Aorta (tissue), 1 donor: Measurements from ENCODE around the gene CEP126.

DNA sequence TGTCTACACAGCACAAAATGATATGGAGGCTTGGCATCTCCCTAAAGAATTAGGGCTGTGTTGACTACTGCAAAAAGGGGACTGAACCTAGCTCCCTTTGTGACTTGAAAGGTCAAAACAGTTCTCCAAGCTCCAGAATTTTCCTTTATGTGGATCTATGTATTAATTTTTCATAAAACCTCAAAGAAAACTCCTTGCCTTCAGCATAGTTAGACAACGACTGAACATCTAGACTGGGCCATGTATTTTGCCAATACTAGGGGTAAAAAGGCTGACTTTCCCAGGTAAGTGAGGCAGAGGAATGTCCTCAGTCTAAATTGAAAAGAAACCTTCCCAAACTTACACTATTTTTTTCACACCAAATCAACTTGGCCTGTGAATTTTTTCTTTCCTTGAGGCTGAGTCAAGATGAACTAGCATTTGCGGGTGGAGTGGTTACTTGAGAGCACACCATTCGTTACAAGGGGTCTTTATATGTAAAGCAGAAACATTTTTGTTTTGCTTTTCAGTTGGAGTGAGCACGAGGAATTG lies 36.6 kb downstream of the MAML2 start:
- PRO-cap = no peak

GRCh38 chr11:96306875-96307352 lies 36.1 kb downstream of the MAML2 start:
- PRO-cap = no peak

DNA sequence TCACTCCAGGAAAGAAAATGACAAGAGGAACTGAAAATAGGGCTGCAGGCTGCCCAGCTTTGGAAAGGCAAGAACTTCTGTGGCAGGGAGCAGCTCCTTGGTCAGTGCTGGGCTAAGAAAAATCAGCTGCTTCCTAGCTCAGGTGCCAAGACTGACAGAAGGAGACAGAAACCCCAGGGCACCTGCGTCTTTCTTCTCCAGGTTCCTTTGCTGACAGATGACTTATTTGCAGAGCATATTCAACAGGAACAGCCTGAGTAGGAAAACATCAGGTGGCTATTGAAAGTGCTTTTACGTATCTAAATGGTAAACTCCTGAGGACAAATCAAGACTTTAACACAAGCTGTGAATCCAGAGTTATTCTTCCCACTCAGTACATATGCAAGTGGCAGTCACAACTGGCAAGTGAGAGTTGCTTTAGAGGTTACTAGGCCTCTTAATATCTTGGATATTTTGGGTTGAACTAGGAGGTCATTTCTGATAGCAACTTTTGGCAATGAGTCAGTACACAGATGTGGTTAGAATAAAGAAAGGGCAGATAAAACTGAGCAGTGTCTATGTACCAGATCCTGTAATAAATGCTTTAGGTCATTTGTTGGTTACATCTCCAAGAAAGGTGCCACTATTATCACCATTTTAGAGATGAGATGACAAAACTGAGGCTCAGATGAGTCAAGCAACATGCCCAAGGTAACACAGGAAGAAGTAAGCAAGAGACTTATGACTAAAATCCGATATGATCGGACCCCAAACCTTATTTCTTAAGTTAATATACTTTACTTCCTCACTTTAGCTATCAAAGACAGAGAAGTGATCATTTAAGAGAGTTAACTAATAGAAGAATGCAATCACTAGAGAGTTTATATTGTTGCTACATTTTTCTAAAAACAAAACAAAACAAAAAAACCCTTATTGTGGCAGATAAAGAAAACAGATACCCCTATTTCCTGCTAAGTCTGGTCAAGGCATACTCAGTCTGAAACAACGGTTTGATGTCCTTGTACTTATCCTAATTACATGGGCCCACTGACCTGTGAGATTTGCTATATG lies 25.1 kb downstream of the MAML2 start:
- PRO-cap = no peak

- PRO-cap = no peak
These were observed 18.0 kb downstream of the MAML2 start for GRCh38 chr11:96324896-96325418.

DNA sequence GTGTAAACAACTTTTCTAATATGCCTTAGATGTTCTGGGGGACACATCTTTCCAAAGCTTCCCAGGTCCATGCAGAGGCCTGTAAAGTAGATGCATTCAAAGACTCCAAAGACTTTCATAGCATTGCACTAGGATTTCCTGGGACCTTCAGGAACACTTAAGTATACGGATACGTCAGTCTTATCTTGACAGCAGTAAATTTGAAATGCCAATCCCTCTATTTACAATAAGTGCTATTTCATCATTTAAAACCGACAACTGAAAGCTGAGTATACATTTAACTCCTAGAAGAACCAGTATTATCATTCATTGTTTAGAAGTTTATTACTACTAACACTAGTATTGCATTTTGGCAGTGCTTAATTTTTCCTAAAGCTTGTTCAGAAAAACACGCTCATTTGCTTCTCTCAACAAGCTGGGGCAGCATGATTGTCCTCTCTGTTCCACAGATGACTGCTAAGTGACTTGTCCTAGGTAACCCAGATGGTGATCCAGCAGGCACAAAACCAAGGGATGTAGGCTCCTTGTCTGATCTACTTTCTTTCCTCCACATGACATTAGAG lies 5.5 kb downstream of the MAML2 start:
- PRO-cap = no peak

DNA sequence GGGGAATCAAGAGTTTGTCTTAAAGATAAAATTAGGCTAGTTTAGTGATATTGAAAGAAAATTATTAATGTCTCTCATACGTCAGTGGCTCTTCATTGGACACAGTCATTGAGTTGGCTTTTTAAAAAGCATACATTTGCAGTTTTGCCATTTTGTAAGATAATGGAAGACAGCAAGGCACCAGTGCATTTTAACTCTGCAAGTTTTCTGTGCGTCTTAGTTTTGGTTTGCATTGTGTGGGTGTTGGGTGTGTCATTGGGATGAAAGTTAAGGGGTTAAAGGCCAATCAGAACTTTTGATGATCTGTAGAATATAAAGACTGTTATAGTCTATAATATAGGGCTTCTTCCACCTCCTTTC lies 1.1 kb downstream of the ARHGAP42 start:
- PRO-cap = no peak

DNA sequence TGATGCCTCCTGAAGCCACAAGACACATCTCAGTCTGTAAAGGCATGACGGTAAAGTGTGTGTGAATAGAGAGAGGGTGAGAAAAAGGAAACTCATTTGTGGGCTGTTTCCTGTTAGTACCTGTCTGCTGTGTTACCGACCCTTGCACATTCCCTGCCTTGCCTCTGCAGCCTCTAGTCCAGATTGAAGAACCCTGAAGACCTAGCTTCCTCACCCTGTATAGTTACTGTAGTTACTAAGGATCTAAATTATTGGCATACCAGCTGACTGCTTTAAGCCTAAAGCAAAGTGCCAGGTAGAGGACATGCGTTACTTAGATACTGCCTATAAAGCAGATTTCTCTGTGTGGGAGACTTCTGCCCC lies 54.3 kb downstream of the ARHGAP42 start:
- PRO-cap = no peak

DNA sequence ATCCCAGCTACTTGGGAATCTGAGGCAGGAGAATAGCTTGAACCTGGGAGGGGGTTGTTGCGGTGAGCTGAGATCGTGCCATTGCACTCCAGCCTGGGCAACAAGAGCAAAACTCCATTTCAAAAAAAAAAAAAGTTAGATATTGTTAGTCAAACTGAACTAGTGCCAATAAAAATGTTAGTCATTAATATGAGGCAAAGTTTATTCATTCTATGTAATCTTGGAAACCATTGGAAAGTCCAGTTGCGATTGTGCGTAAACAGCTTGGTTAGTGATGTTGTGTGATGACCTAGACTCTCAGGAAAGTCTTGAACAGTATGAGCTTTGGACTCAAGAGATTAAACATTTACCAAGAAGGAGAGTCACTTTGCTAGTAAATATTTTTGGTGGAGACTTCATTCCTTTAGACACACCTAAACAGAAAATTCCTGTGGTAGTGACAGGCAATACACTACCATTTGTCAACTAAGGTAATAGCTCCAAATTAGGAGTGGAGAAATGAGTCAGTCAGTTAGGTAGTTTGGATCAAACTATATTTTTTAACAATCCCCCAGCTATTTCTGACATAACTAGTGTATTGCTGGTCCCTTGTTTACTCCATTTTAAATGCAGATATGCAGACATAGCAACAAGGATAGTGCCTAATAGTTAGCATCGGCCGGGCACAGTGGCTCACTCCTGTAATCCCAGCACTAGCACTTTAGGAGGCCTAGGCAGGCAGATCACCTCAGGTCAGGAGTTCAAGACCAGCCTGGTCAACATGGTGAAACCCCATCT lies 89.1 kb downstream of the ARHGAP42 start:
- PRO-cap = no peak

DNA sequence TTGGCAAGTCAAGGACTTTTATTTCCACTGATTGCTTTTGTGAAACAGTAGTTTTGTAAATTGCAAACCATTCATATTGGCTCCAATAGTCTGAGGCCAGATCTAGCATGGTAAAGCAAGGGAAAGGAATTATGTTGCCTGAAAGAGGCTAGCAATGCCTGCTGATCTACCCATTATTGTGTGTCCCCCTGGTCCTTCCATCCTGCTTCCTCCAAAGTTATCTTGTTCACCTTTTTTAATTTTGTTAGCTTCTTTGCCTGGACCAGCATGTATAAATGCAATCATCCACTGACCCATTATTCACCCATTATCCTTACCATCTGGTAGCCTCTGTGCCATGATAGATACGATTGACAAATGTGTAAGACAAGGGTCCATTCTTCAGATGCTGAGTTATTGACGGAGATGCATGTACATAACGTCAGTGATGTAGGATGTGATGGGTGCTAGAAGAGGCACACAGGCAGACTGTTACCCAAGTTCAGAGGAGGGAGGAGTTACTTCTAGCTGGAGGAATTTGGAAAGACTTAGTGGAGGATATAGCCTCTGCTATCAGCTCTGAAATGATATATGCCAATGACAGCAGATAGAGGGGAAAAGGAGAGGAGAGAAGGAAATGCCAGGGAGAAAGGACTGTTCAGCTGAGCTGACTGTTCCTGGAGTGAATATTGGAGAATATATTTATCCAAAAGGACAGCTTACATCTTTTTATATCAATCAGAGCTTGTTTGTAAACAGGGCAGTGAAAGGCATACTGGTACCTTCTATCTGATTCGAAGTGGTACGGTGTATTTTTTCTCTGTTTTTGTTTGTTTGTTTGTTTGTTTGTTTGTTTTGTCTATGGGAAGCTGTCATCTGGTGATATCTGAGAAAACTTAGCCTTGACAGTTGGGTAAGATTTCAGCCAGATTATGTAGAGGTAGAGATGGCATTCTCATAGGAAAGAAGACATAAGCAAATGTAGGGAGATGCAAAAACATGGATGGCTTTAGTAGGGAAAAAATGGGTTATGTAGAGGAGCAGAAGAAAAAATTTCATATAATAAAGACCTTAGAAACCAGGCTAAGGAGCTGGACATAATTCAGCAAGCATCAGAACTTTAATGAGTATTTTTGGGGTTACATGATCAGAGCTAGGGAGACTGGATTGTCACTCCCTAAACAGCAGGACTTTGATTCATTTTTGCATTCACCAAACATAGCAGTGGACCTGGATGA lies 131.3 kb downstream of the ARHGAP42 start:
- PRO-cap = no peak

DNA sequence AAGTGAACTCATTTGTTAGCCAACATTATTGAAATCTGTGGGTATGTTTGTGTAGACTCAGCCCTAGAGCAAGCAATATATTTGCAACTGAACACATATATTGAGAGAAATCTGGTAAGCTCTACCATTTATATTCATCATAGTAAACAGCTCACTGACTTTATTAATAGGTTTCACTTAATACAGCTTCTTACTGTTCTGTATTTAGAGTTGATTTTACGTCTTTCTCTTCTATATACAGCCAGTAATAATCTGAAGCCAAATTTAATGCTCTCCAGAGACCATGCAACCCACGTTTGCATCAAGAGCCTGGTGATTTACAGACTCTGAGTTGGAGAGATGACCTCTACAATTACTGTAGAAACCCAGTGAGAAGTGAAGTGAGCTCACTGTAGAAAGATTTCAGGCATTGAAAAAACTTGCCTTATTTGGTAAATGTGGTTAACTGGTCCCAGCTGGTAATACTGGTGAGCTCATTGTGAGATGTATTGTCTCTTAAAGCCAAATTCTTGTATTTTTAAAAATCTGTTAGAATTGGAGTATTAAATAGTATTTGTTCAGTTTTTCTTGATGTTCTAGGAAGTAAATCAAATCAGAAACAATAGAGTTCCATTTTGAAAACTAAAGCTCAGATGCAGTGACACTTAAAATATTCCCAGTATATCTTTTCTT lies 189.7 kb downstream of the ARHGAP42 start:
- PRO-cap = no peak

GRCh38 chr11:101033842-101034645 lies 95.6 kb downstream of the PGR start:
- PRO-cap = no peak

GRCh38 chr11:101127182-101128131 lies 2.2 kb downstream of the PGR start:
- PRO-cap = bidirectional peak, plus-strand start at chr11:101127459, minus-strand start at chr11:101127370; bidirectional peak, plus-strand start at chr11:101127721, minus-strand start at chr11:101127579; bidirectional peak, plus-strand start at chr11:101127988, minus-strand start at chr11:101127774

DNA sequence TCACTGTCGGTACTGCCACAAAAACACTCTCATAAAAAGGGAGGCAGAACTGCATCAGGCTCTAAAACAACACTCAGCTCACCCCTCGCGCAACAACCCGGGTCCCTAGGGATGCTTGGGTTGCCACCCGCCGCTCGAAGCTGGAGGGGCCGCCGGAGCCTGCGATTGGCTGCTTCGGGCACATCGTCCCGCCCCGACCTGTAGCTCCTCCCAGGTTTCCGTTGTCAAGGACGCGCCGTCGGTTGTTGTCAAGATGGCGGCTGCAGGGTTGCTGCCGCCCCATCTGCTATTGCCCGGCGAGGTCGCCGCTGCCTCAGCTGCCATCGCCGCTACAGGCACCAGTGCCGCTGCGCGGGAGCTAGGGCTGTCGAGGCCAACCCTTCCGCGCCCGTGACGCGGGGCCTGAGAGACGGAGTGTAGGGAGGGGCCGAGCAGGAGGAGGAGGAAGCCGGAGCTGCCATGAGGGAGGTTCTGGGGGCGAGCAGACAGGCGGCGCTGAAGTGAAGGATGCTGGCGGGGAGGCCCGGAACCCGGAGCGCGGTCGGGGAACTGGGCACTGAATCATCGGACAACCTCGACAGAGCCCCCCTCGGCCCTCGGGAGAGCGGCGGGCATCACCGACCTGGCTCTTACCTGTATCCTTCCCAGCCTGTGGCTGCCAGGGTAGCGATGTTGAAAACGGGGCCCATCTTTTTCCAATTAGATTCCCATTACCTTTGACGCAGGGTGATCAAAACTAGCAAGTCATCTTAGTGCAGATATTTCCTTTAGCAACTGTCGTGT lies at the start of gene CEP126:
CEP126 (plus strand) TSS at position 233 of the 783 bp plus-strand sequence.
- PRO-cap = bidirectional peak, plus-strand start at position 488 of the sequence, minus-strand start at position 94 of the sequence

GRCh38 chr11:102148864-102149691 lies 38.8 kb downstream of the YAP1 start:
- PRO-cap = no peak

- PRO-cap = no peak
These were observed 69.2 kb downstream of the YAP1 start for GRCh38 chr11:102179418-102179845.

DNA sequence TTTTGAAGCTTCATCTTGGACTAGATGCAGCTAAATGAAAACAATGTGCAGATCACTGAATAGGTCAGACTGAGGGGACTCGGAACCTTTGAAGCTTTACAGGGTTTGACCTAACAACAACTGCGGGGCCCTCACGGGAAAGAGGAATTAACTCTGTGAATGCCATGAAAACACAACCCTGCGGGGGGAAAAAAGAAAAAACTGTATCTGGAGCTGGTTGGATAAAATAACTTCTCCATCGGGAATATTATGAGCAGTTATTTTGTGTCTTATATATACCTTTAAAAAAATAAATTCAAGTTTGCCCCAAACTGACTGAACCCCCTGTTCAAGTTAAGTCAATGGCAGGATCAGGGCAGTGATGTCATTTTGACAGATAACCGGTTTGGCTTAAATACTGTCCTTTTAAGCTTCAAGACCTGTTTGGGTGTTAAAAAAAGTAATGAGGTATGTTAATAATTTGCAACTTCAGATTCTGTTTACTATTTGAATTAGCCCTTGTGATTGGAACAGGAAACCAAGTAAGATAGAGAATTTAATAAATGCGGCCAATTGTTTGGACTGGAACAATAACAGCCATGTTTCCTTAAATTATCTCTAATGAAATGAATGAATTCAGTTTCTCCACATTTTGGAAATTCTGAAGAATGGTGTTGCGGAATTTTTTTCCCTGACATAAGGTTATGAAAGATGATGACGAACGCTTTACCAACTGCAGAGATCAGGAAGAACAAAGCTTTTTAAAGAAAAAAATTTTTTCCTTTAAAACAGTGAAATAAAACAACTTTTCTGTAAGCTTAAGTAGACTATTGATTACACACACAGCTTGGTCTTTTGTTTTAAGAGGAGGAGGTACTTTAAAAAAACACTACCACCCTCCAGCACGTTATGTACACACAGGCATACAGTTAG lies 76.9 kb downstream of the YAP1 start:
- PRO-cap = no peak

- PRO-cap = no peak
These were observed 87.5 kb downstream of the YAP1 start for GRCh38 chr11:102197704-102198156.

- PRO-cap = no peak
These were observed 90.0 kb upstream of the BIRC3 start for GRCh38 chr11:102227310-102227634.

DNA sequence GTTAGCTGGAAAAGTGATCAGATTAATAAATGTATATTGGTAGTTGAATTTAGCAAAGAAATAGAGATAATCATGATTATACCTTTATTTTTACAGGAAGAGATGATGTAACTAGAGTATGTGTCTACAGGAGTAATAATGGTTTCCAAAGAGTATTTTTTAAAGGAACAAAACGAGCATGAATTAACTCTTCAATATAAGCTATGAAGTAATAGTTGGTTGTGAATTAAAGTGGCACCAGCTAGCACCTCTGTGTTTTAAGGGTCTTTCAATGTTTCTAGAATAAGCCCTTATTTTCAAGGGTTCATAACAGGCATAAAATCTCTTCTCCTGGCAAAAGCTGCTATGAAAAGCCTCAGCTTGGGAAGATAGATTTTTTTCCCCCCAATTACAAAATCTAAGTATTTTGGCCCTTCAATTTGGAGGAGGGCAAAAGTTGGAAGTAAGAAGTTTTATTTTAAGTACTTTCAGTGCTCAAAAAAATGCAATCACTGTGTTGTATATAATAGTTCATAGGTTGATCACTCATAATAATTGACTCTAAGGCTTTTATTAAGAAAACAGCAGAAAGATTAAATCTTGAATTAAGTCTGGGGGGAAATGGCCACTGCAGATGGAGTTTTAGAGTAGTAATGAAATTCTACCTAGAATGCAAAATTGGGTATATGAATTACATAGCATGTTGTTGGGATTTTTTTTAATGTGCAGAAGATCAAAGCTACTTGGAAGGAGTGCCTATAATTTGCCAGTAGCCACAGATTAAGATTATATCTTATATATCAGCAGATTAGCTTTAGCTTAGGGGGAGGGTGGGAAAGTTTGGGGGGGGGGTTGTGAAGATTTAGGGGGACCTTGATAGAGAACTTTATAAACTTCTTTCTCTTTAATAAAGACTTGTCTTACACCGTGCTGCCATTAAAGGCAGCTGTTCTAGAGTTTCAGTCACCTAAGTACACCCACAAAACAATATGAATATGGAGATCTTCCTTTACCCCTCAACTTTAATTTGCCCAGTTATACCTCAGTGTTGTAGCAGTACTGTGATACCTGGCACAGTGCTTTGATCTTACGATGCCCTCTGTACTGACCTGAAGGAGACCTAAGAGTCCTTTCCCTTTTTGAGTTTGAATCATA lies 85.5 kb upstream of the BIRC3 start:
- PRO-cap = no peak

DNA sequence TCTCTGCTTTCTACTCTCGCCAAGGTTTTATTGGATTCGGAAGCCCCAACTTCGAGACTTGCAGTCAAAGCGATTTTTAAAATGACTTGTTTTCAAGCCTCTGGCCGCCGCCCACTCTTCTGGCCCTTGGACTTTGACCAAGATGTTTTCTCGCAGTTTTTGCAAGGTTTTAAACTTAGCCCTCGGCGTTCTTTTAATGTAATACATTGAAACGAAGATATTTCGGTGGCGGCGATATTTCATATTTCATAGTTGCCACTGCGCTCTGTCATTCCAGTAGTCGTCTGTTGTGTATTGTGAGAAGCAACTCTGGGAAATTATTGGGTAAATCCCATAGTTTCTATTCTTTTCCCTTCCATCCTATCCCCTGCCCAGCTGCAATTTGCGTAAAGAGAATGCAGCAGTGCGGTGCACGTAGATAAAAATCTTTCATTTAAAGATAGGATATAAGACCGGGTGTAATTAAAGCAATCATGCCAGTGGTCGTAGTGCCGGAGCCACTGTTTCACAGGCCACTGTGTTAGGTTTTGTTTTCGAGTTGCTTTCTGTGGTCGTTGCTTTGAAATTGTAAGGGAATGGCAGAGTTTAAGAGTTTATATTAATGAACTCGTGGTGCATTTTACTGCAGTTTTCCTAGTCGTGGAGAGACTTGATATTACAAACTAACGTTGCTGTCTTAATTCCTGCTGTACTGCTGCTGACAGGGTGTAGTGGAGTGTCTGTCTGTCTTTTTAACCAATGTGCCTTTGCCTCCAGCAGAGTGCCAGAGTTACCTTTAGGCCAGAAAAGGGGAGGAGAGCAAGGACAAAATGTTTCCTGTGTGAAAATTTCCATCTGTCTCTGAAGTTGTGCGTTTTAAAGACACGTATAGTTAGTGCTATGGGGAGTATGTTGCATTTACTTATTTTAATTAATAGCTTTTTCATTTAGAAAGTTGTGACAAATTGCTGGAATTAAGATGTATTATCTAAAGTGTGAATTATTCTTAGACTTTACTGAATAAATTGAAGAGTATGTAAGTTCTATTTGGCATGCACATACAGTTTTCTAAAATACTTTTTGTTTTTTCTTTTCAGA lies 846 bp downstream of the BIRC2 start:
- PRO-cap = bidirectional peak, plus-strand start at position 393 of the sequence, minus-strand start at position 289 of the sequence